Epithelial cell of proximal tubule (primary cell): ENCODE data around the genes PLCG2 and SDR42E1.

GRCh38 chr16:81495627-81496622 lies 51.3 kb downstream of the CMIP start:
- RAMPAGE, long total RNA = no peak
- RRBS = no CpG with 5 or more reads among the region's 11 CpGs

- RAMPAGE, long total RNA = no peak
- RRBS = 41% methylated on average over 4 of the region's 17 CpGs
Measured at GRCh38 chr16:81552897-81553564, 108.4 kb downstream of the CMIP start.

DNA sequence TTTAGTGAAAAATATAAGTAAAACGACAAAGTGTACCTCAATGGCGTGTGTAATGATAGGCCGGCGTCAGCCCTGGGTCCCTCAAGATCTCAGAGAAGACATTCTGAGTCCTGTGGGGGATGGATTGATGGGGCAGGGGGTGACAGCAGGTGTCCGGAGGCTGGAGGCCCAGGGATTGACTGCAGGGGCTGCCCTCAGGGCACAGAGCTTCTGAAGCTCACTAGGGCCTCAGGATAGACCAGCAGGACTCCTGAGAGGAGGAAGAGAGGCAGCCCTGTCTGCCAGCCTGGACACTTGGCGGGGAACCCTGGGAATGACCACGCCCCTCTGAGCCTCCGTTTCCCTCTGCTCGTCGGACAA lies 145.2 kb downstream of the CMIP start:
- RAMPAGE, long total RNA = no peak
- RRBS = 93% methylated on average over 3 of the region's 10 CpGs

DNA sequence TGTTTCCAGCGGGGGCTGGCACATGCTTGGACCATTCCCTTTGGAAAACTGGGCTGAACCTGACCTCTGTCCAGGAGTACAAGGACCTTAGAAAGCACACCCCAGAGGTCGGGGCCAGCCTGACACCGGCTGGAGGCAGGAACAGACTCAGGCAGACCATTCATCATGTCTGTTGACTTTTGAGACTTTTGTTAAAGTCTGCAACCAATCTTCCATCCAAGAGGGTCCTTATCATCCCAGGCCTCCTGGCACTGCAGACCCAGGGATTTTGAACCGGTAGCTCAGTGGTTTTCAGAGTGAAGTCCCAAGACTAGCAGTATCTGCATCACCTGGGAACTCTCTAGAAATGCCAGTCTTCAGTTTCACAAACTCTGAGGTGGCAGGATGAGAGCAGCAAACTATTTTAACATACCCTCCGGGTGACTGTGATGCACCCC lies 145.3 kb upstream of the PLCG2 start:
- RAMPAGE, long total RNA = no peak
- RRBS = no CpG with 5 or more reads among the region's 5 CpGs

- RAMPAGE, long total RNA = no peak
- RRBS = 90% methylated on average over 5 of the region's 16 CpGs
Measured at GRCh38 chr16:81638423-81639033, 140.6 kb upstream of the PLCG2 start.

DNA sequence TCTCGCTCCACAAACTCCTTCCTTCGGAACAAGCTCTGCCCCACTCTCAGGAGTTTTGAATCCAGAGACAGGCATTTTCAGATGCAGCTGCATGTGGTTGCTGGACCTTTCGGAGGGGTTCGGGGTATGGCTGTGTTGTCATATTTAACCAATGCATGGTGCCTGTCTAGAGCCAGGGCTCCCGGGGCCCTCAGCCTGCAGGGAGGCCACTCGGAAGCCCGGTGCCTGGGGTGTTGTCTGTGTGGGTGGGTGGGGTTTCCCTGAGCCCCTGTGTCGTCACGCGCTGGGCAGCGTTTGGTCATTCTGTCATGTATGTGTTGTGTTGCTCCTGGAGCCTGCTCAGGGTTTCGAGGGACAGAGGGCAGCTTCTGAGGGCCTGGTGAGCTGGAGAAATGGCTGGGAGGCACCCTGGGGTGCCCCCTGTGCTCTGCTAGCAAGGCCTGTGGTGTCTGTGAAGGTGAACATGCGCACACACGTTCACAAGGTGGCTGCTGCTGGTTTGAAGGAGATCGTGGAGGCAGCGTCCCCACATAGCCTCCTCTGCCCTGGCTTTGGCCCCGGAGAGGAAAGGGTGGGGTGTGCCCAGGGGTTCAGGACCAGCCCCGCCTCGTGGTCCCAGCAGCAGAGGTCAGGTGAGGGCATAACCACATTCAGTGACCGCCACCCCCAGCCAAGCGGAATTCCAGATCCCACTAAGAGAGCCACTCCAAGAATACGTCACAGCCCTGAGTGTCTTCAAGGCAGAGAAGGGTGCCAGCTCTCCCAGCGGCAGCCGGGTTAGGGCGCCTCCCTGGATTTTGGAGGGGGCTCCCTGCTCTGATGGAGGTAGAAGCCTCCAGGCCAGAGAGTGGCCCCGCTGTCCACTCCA lies 98.9 kb upstream of the PLCG2 start:
- RAMPAGE, long total RNA = no peak
- RRBS = 100% methylated on average over 1 of the region's 26 CpGs

- RAMPAGE, long total RNA = no peak
- RRBS = no CpG with 5 or more reads among the region's 22 CpGs
Measured at GRCh38 chr16:81703551-81704129, 75.5 kb upstream of the PLCG2 start.

DNA sequence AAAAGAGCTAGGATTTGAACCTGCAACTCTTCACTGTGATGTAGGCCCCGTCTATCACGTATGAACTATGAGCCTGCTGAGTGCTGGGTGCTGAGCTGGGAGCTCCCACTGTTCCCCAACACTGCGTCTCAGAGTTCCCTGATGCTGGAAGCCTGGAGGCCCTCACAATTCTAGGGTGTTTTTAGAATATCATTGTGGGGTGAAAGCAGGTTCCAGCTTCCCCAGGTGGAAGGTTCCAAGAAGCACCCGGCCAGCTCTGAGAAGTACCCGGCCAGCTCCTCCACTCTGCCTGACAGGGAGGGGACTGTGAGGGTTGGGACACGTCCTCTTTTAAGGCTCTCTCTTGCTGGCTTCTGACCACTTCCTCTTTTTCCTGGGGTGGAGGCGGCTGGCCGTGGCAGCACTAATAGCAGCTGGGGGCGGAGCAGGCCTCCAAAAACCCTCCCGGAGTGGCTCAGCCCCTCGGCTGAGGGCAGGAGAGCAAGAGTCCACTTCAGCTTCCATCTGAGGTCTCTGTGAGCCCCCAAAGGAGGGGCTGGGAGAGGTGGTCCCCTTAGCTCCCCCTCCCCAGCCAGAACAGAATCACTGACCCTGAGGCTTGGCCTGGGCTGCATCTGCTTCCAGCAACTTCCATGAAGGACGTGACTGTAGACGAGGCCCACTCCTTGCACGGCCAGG lies 26.9 kb upstream of the PLCG2 start:
- RAMPAGE, long total RNA = no peak
- RRBS = no CpG with 5 or more reads among the region's 14 CpGs

DNA sequence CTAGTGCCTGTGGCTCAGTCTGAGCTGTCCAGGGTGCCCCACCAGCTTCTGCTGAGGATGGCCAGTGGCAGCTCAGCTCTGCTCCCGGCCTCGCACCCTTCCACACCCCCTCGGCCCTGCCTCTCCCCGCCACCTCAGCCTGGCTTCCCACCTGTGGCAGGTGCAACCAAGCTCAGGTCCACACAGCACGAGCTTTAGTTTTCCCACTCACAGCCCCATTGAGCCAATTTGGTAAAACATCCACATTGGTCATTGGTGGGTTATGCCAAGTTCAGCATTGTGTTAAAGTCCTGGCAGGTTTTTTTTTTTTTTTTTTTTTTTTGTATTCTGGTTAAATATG lies 26.1 kb upstream of the PLCG2 start:
- RAMPAGE, long total RNA = no peak
- RRBS = no CpG with 5 or more reads among the region's 5 CpGs

DNA sequence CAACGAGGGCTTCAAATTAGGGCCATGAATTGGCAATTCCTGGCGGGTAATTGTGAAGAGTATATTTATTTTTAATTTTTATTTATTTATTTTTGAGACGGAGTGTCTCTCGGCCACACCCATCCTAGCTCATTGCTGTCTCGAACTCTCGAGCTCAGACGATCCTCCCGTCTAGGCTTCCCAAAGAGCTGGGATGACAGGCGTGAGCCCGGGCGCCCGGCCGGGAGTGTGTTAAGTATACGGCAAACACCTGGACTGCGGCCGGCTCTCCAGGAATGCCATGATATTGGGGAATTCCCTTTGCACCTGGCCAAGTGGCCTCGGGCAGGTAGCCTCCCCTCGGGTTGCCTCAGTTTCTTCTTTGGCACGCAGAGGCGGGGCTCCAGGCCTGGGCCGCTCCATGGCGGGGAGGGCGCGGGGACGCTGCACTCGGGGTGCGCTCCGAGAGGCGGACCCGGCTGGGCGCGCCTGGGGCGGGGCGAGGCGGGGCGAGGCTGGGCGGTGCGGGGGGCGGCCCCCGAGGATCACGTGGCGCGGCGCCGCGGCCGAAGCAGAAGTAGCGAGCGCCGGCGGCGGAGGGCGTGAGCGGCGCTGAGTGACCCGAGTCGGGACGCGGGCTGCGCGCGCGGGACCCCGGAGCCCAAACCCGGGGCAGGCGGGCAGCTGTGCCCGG lies at the start of gene PLCG2:
Gene PLCG2 (plus strand): TSS at position 553 of the 673 bp plus-strand sequence.
- RAMPAGE, long total RNA = no peak
- RRBS = under 1% methylated on average over 22 of the region's 67 CpGs

DNA sequence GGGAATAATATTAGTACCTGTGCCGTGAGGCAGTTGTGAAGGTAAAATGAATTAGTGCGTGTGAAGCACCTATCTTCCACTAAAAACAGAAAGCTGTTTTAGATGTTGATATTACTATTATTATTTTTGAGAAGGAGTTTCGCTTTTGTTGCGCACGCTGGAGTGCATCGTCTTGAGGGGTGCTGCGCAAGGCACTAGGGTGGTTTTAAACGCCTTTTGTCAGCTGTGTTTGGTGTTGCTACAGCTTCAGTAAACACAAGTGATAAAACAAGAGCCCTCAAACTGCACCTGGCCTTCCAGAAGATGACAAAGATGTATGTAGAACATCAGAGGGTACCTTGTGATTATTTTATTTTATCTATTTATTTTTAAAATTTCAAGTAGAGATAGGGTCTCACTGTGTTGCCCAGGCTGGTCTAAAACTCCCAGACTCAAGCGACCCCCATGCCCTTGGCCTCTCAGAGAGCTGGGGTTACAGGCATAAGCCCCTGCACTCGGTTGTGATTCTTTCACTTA lies 38.3 kb downstream of the PLCG2 start:
- RAMPAGE, long total RNA = no peak
- RRBS = no CpG with 5 or more reads among the region's 10 CpGs

DNA sequence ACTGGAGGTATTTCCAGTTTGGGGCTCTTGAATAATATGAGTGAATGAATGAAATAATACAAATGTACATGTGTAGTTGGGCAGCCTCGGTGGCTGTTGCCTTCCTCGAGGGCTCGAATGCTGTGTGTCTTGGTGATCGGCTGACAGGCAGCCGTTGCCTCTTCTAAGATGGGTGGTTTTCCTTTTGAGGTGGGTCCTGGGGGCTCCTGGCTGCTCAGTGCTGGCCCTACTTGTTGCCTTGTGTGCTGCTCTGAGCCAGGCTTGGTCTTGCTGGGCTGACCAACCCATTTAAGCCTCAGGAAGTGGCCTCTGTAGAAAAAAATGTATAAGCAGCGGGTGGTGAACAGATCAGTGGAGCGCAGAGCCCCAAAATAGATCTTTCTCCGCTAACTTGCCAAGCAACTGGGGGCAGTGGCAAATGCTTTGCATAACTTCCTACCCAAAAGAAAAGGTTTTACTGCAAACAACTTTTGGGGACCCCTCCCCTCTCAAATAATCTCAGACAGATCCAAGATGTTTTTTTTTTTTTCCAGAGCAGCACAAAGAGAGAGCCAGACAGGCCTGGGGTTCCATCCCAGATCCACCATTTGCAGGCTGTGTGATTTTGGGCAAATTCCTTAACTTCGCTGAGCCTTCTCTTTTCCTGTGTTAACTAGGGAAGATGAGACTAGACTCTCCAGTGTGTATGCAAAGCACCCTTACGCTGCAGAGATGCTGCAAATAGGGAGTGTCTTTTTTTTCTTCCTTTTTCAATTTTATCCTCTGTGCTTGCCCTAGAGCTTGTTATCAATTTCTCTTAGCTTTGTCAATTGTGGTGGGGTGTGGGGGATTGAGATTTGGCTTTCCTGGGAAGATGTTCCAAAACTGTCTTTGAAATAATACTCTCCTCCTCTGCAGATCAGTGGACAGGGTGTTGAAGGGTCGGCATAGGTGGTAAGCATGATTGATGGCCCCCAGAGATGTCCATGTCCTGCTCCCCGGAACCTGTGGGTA lies 42.6 kb downstream of the PLCG2 start:
- RAMPAGE, long total RNA = no peak
- RRBS = no CpG with 5 or more reads among the region's 12 CpGs

- RAMPAGE, long total RNA = start-site peak on the minus strand at chr16:82011426-82011501, 91 and 23 reads in 2 replicates
- RRBS = 5% methylated on average over 8 of the region's 41 CpGs
Measured at GRCh38 chr16:82011135-82011937, at the start of gene SDR42E1. TSS of gene SDR42E1 (minus strand) at chr16:82011470.

DNA sequence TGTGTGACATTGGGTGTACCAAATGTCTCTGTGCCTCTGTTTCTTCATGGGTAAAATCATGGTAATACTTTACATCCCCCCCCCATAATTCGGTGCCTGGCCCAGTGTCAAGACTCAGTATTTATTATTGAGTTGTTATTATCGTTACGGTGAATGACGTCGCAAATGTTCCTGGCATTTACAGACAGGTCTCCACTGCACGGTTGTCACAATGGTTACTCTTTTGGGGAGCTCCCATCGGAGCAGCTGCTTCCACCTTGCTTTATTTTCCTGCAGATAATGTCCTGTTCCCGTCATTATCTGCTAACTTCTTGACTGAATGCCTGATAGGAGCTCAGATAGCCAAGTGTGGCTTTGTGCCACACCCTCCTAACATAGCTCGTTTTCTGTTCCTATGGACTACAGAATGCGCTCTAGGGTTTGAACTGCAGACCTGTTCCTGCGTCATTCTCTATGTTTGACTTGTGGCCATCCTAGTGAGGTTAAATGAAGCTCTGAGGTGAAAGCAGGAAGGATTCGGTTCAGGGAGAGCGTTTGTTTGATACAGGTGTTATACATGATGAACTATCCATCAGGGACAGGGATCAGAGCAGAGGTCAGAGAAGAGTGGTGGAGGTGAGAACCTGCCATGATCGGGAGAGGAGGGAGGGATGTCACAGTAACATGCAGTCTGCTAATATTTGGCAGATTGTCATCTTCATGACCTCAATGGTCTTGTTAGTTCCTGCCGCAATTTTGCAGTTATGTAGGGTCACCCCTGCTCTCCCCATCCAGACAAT lies 33.1 kb downstream of the MPHOSPH6 start:
- RAMPAGE, long total RNA = no peak
- RRBS = no CpG with 5 or more reads among the region's 15 CpGs

- RAMPAGE, long total RNA = no peak
- RRBS = no CpG with 5 or more reads among the region's 2 CpGs
Measured at GRCh38 chr16:82638166-82638617, 11.4 kb downstream of the CDH13 start.

DNA sequence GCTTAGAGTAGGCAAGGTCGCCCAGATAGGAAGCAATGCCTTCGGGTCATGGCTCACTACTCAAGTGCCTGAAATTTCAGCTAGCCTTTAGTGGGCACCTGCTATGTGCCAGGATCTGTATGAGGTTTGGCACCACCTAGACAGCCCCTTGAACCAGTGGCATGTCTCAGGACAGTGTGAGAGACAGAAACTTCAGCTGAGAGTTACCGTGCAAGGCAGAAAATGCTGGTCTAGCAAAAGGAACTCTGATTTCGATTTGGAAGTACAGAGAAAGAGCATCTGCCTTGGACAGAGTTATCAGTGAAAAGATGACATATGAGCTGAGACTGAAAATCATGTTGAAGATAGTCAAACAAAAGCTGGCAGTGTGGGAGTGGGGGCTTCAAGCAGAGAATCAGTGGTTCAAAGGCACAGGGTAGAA lies 29.1 kb downstream of the CDH13 start:
- RAMPAGE, long total RNA = no peak
- RRBS = no CpG with 5 or more reads among the region's 4 CpGs

GRCh38 chr16:82782634-82783375 lies 156.0 kb downstream of the CDH13 start:
- RAMPAGE, long total RNA = no peak
- RRBS = no CpG with 5 or more reads among the region's 12 CpGs

- RAMPAGE, long total RNA = no peak
- RRBS = no CpG with 5 or more reads among the region's 4 CpGs
Measured at GRCh38 chr16:83088361-83088641, 461.5 kb downstream of the CDH13 start.

DNA sequence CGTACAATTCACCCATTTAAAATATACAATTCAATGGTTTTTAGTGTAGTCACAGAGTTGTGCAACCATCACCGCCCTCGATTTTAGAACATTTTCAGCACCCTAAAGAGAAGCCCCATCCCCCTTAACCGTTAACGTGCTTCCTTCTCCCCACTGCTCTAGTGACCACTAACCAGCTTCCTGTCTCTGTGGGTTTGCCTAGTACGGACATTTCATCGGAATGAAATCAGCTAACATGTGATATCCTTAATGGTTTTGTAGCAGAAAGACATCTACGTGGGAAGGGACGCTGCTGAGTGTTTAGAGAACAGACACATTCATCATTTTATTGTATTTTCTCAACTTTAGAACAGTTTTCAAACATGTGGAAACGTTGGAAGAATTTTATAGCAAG lies 80.7 kb upstream of the HSBP1 start:
- RAMPAGE, long total RNA = no peak
- RRBS = no CpG with 5 or more reads among the region's 10 CpGs

DNA sequence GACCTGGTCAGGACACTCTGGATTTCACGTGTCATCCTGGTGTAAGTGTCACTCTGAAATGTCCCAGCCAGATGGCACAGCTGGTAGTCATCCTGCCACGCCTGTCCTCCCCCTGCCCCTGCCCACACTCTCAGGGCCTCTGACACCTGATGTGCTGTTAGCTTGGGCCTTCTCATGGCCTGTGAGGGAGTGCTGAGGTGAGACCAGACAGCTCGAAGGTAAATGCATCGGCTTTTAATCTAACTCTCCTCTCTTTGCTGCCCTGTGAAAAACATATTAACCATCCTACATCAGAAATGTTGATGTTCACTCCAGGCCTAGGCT lies 13.7 kb downstream of the MLYCD start:
- RAMPAGE, long total RNA = no peak
- RRBS = no CpG with 5 or more reads among the region's 4 CpGs